Bile duct (tissue), 1 donor: Measurements from ENCODE around the gene C19orf44.

DNA sequence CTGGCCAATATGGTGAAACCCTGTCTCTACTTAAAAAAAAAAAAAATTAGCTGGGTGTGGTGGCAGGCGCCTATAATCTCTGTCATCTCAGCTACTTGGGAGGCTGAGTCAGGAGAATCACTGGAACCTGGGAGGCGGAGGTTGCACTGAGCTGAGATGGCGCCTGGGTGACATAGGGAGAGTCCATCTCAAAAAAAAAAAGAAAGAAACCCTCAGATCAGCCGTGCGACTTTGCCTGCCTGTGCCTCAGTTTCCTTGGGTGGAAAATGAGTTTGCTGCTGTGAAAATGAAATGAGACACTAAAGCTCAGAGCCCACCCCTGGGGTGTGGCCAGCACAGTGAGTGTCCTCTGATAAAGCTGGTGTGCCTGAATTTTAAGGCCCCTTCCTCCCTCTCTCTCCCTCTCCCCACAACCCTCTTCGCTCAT, 6.5 kb downstream of the KLF2 start:
- PRO-cap = no peak

DNA sequence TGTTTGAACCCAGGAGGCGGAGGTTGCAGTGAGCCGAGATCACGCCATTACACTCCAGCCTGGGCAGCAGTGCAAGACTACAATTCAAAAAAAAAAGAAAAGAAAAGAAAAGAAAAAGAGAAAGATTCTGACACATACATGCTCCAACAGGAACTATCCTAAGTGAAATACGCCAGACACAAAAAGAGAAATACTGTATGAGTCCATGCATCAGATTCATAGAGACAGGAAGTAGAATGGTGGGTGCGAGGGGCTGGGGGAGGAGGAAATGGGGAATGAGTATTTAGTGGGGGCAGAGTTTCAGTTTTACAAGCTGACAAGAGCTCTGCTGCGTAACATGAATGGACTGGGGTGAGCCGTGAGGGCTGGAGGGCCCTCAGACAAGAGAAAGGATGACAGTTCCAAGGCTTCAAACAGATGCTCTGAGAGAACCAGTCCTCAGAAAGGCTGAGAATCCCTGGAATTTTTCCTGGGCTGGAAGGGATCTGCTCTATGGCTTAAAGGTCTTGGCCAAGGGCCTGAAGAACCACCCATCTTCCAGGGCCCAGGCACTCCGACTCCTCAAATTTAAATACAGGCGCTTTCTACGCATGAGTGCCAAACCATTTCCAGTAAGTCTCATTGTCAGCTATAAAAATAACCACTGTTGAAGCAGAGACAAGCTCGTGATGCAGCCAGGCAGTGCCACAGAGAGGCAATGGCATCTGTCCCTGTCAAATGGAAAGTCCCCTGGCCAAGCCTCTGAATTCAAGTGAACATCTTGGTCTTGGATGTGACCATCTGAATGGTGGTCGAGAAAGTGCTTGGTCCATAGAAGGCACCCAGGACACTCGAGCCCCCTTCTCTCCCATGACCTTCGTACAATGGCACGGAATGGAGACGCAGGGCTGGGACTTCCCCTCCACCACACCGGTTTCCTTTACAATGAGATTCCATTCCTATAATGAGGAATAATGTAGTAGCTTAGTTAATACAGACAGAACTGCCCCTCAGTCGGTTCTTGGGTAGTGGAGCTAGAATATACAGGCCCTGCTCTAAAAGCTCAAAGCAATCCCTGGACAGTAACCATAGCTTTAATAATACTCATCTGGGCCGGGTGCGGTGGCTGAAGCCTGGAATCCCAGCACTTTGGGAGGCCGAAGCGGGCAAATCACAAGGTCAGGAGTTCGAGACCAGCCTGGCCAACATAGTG, 17.6 kb downstream of the KLF2 start:
- PRO-cap = no peak

GRCh38 chr19:16470736-16471649, 777 bp downstream of the EPS15L1 start:
- PRO-cap = no peak

DNA sequence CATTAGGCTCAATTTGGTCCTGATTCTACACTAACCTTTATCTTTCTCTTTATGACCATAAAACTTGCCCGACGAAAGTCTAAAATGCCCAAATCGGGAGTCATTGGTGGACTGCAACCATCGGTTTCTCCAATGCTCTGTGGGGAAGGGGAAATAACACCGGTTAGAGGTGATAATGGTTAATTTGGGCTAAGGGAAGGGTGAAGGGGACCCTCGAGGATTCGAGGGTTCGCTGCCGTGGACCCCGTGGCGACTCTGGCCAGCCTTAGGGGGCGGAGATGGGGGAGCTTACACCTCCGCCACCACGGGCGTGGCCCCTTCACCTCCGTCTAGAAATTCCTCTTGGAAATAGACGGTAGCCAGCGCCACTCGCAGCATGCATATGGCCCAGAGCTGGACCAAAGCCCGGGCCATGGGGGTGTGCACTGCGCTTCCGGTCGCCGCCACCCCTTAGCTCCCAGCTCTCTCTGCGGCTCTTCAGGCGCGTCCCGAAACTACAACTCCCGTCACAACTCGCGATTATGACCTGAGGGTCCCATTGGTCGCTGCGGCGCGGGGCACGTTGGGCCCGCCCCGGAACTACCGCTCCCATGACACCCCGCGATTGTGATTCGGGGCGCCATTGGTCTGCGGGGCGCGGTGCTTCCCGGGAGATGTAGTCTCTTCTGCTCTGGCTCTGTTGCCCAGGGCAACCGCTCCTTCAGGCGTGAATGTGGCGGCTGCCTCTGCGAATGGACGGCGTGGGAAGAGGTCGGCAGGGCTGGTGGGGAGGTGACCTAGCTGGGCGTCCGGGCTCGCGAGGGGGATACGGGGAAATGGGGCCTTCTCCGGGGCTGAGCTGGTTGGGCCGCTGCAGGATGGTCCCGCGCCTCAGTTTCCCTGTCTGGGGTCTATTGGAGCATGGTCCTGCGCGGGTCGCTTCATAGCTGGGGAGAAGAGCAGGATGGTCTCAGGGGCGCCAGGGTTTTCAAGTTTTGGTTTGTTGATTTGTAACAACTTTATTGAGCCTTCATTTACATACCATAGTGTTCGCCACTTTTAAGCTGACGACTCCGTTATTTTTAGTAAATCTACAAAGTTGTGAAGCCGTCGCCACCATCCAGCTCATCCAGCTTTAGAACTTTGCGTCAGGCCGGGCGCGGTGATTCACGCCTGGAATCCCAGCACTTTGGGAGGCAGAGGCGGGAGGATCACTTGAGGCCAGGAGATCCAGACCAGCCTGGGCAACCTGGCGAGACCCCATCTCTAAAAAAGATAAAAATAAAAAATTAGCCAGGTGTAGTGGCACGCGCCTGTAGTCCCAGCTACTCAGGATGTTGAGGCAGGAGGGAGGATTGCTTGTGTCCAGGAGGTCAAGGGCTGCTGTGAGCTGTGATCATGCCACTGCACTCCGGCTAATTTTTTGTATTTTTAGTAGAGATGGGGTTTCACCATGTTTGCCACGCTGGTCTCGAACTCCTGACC, at the start of gene C19orf44:
C19orf44 (plus strand) TSS at position 679 of the 1,464 bp plus-strand sequence.
- PRO-cap = unidirectional peak, minus-strand start at position 331 of the sequence; bidirectional peak, plus-strand start at position 709 of the sequence, minus-strand start at position 469 of the sequence

- PRO-cap = no peak
These were observed 22.2 kb downstream of the C19orf44 start for GRCh38 chr19:16518194-16519001.

DNA sequence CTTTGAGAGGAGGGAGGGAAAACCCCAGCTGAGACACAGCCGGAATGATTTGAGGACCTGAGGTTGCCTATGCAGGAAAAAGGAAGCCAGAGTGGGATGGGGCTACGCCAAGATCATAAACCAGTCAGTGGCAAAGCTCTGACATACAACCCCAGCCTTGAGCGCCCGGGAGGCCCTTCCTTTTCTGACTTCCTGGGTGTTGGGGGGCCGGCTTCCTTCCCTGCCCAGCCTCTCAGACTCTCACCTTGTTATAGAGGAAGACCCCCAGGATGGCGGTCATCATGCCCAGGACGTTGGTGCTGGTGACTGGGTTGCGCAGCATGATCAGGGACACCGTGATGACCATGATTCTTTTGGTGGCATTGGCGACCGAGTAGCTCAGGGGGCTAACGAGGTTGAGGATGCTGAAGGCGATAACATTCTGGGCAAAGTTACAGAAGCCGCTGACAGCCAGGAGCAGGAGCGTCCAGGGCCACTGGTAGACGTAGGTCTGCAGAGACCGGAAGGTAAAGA, 12.7 kb upstream of the CHERP start:
- PRO-cap = no peak

DNA sequence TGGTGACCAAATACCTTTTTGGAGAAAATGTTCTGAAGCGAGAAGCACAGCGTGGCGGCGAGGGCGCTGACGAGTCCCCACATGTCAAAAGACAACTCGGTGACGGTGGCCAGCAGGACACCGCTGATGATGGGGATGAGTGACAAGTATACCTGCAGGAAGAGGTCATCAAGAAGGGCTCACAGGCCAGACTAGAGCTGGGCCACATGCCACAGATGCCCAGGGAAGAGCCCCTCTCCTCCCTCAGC, 4.3 kb downstream of the SLC35E1 start:
- PRO-cap = no peak

DNA sequence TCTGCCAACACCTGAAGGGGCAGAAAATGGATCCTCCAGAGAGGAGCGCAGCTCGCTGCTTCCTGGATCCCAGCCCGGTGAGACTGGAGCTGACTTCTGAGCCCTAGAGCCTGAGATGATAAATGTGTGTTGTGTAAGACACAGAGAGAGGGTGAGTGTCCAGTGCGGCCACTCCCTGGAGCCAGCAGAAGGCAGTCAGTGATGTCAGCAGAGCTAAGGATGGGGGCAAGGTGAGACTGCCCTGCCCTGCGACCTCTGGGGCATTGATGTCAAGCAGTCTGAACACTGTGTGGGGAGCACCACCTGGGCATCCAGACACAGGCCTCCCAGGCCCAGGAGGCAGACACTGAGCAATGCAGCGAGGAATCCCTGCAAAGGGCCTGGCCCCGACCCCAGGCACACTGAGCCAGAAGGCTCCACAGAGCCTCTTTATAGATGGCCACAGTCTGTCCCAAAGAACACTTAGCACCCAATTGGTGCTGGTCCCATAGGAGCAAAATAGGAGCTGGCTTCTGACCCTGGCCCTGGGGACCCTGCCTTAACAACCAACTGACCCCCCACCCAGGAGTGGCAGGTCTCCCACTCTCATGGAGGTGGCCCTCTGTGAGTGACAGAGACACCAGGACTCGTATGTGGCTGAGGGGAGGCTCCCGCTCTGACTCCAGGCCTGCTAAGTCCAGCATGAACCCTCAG, 9.9 kb upstream of the SLC35E1 start:
- PRO-cap = unidirectional peak, minus-strand start at position 85 of the sequence

- PRO-cap = no peak
These were observed 14.3 kb upstream of the SLC35E1 start for GRCh38 chr19:16586593-16586921.

DNA sequence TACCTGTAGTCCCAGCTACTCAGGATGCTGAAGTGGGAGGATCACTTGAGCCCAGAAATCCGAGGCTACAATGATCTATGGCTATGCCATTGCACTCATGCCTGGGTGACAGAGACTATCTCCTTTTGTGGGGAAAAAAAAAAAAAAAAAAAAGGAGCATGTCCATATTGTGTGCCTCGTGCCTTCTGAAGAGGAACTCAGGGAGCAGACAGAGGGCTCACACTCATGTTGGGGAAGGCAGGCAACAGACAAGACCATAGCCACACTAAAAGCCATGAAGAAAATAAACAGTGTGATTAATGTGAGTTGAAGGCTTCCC, 20.8 kb downstream of the MED26 start:
- PRO-cap = no peak

GRCh38 chr19:16645949-16647027, 13.7 kb downstream of the SMIM7 start:
- PRO-cap = no peak

DNA sequence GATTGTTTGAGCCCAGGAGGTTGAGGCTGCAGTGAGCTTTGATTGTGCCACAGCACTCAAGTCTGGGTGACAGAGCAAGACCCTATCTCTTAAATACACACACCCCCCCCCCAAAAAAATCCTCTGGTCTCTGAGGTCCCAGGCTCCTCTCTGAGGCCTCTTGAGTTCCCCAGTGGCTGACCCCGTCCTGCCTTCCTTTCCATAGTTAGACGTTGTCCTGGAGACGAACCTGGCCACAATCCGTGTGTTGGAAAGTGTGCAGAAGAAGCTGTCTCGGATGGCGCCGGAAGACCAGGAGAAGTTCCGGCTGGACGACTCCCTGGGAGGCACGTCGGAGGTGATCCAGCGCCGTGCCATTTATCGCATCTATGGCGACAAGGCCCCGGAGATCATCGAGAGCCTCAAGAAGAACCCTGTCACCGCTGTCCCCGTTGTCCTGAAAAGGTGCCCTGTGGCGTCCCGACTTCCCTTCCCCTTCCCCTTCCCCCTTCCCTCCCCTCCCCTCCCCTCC, 23.5 kb upstream of the F2RL3 start:
- PRO-cap = no peak

- PRO-cap = unidirectional peak, minus-strand start at chr19:16886550
These were observed 2.5 kb upstream of the F2RL3 start for GRCh38 chr19:16886109-16886926.

- PRO-cap = no peak
These were observed 4.4 kb downstream of the CPAMD8 start for GRCh38 chr19:17022046-17022709.

DNA sequence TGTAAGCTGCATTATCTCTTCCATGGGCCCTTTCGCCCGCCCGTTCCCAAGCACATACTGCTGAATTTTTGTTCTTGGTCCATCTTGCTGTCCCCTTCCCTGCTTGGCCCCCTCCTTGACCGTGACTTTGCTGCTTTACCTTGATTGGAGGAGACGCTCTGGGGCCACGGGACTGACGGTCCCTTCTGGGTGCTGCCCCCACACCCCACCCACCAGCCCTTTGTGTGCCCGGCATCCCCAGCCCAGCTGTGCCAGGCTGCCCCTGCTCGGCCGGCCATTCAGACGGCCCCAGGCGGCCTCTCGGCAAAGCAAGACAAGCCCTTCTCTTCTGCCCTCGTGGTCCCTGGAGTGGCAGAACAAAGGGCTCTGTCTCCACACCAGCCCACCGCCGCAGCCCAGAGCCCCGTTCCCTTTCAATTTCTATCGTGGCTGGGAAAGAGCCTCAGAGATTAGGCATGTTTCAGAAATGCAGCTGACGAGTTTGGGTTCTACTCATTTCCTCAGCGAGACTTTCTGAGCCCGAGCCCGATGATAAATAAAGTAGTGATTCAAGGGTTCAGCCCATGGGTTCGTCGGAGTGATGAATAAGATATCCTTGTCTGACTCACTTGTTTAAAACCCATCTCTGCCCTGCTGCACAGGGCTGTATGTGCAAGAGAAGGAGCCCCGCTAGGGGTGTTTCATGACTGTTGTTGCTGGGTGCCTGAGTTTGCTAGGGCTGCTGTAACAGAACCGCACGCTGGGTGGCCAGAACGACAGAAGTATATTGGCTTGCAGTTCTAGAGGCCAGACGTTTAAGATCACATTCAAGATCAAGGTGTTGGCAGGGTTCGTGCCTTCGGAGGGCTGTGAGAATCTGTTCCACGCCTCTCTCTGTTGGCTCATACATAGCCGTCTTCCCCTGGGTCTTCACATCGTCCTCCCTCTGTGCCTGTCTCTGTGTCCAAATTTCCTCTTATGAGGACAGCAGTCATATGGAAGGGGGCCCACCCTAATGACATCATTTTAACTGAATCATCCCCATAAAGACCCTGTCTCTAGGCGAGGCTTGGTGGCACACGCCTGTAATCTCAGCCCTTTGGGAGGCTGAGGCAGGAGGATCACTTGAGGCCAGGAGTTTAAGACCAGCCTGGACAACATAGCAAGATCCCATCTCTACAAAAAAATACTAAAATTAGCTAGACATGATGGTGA, 4.4 kb downstream of the MYO9B start:
- PRO-cap = bidirectional peak, plus-strand start at position 463 of the sequence, minus-strand start at position 395 of the sequence; bidirectional peak, plus-strand start at position 643 of the sequence, minus-strand start at position 515 of the sequence

- PRO-cap = bidirectional peak, plus-strand start at chr19:17135645, minus-strand start at chr19:17135575
These were observed 59.9 kb downstream of the MYO9B start for GRCh38 chr19:17135259-17136127.

GRCh38 chr19:17183179-17184452, 31.5 kb upstream of the USE1 start:
- PRO-cap = no peak

- PRO-cap = no peak
These were observed 20.5 kb upstream of the USE1 start for GRCh38 chr19:17194346-17195279.

DNA sequence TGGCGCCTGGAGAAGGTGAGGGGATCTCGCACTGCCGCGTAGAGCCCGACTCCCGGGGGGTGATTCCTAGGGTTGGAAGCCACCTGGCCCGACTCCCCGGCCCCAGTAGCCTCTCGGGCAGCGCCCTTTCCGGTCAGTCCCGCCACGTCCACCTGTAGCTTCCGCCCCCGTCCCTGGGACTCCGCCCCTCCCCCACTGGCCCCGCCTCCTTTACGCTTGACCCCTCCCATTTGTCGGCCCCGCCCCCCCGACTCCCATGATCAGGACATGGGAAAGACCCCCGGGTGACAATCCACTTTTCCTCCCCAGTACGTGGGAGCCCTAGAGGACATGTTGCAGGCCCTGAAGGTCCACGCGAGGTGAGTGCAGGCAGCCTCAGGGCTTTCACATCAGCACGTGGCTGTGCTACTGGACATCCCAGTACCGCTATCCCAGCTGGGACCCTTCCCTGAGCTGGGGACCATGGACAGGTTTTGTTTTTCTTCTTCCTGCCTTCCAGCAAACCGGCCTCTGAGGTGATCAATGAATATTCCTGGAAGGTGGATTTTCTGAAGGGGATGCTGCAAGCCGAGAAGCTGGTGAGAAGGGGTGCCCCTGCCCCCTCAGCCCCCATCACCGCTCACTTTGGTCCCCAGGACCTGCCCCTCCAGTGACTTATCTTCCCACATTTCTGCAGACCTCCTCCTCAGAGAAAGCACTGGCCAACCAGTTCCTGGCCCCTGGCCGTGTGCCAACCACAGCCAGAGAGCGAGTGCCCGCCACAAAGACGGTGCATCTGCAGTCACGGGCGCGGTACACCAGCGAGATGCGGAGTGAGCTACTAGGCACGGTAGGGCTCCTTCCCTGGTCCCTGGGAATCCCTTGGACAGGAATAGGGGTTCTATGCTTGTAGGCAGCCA, 585 bp downstream of the USE1 start:
- PRO-cap = bidirectional peak, plus-strand start at position 257 of the sequence, minus-strand start at position 154 of the sequence

DNA sequence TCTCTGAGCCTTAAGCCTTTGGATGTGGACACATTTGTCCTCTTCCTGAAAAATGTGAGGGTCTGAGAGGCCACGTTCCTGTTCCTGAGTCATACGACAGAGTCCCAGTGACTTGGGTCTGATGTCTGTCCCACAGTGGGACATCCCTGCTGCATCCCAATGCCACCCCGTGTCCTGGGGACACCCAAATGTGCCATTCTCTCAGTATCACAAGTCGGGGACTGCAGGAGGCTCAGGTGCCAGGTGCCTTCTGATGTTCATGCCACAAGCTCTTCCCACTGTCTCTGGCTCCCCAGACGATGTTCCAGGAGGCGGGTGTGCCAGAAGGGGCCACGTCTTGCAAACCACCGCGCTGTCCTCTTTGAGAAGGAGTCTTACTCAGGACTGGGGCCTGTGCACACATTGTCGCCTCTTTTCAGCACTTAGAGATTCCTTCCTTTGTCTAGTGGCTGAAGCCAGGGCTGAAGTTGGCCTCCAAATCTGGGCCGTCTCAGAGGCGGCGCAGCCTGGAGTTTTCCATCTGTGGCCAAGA, 12.0 kb downstream of the ANO8 start:
- PRO-cap = no peak